Thoracic aorta (tissue), 1 donor: ENCODE data around the genes UBE2Q2 and SKIC8.

- RAMPAGE, long total RNA: no peak
Measured at GRCh38 chr15:75843372-75844355, at the start of gene UBE2Q2. TSS of gene UBE2Q2 (plus strand) at chr15:75843447.

DNA sequence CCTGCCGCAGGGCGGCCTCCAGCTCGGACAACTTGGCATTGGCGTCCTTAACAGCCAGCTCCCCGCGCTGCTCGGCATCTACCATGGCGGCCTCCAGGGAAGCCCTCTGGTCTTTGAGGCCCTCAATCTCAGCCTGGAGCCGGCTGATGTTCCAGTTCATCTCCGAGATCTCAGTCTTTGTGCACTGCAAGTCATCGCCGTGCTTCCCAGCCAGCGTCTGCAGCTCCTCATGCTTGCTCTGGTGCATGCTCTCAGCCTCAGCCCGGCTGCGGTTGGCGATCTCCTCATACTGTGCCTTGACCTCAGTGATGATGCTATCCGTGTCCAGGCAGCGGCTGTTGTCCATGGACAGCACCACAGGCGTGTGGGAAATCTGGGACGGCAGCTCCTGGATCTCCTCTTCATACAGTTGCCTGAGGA, 15.6 kb upstream of the PSTPIP1 start:
- RAMPAGE, long total RNA: no peak

DNA sequence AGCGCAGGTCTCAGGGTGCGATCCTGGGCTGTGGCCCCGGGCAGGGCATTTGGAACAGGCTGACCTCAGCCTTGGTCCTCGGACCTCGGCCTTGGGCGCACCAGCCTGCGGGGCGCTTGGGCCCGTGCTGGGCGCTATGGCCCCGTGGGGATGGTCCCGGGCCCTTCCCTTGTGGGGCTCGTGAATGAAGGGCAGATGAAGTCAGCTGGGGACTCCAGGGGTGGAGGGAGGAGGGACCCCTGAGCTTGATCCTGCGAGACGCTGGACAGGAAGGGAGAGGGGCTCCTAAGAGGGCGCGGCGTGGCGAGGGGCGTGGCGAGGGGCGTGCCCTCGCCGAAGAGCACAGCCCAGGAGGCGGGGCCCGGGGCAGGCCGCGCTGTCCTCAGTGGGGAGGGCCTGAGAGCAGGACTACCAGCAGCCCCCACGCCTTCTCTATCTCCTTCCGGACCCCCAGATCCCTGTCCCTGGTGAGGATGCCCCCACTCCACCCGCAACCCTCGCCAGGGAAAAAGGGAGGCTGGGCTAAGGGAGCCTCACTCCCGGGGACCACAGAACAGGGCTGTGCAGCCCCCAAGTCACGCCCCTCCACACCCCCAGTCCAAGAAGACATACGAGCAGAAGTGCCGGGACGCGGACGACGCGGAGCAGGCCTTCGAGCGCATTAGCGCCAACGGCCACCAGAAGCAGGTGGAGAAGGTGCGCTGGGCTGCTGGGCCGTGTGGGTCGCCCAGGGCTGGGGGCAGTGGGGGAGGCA, 33.2 kb downstream of the PSTPIP1 start:
- RAMPAGE, long total RNA: no peak

DNA sequence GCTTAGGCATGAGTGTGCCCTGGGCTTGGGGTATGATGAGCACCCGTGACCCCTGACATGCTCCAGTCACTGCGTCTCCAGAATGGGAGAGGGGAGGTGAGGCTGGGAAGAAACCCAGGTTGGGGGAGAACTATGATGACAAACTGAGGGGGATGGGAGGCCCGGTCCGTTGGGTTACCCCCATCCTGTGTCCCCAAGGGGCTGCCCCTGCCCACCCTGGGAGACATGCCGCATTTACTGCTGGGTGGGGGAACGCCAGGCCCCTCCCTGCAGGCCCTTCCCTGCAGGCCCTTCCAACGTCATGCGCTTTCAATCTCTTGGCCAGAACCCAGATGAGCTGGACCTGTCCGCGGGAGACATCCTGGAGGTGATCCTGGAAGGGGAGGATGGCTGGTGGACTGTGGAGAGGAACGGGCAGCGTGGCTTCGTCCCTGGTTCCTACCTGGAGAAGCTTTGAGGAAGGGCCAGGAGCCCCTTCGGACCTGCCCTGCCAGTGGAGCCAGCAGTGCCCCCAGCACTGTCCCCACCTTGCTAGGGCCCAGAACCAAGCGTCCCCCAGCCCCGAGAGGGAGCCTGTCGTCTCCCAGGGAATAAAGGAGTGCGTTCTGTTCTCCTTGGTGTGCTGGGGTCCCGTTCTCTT, 34.1 kb downstream of the TSPAN3 start:
- RAMPAGE, long total RNA: no peak

- RAMPAGE, long total RNA: start-site peak on the minus strand at chr15:77178882-77178969, 28 reads
Measured at GRCh38 chr15:77178817-77179386, 108.0 kb upstream of the TSPAN3 start.

GRCh38 chr15:77285086-77285910, 134.6 kb downstream of the PEAK1 start:
- RAMPAGE, long total RNA: no peak

DNA sequence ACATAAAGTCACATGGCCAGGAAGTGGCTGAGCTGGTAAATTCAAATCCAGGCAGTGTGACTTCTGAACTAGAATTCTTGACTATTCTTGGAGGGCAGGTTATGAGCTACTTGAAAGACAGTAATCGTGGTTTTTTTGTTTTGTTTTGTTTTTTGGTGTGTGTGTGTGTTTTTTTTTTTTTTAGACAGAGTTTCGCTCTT, 10.1 kb downstream of the PEAK1 start:
- RAMPAGE, long total RNA: no peak

- RAMPAGE, long total RNA: no peak
Measured at GRCh38 chr15:77481573-77482234, 61.0 kb downstream of the HMG20A start.

DNA sequence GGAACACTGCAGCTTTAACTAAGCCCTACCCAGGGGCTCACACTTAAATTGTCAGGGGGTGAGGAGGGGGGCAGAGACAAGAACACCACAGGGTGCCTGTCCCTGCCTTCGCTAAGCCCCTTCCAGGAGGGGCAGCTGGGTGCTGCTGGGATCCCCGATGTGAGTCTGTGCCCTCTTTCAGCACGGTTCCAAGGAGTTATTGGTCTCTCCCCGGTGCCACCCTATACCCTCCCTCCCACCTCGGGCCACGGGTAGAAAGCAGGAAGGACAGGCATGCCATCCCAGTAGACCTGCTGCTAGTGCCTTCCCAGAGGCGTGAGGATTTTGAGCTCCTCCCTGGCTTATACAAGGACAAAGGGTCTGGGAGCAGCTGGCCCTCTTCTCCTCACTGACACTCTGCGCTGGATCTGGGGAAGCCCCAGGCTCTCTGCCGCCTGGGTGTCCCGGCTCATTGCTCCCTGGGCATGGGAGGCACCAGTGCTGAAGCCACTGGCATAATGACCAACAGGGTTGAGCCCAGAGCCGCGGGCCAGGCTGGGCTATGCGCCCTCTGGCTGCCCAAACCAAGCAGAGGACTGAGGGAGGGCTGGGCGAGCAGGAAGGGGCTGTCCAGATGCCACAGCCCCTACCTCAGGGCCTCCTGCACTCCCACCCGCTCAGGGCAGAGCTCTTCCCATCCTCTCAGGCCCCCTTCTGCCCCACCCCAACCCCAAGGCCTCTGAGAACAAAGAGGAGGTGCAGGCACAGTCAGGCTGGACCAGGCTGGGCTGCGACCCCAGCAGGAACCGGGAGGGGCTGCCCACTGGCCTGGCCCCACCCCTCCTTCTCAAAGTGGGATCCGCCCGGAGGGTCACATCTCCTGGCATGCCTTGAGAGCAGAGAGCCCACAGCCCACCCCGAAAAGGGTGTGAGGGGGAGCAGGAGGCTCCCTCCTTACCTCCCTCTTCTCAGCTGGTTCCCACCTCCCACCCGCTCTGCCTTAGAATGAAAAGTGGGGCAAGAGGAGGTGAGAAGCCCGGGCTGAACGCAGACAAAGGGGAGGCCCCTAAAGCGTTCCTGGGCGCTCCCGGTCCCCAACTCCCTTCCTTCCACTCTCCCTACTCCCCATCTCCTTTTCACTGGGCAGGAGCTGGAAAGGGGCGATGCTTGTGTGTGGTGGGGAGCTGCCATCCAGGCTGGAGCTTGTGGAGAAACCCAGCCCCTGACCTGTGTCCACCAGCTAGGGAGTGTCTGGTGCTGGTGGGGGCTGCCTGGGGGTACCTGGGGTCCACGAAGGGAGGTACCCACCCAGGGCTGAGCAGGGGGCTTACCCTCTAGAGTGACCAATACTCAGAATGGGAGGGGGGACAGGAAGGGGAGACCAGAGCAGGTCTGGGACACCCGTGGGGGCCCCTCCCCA, 1.5 kb downstream of the LINGO1 start:
- RAMPAGE, long total RNA: no peak

GRCh38 chr15:77818805-77819686, 186.3 kb upstream of the LINGO1 start:
- RAMPAGE, long total RNA: no peak

DNA sequence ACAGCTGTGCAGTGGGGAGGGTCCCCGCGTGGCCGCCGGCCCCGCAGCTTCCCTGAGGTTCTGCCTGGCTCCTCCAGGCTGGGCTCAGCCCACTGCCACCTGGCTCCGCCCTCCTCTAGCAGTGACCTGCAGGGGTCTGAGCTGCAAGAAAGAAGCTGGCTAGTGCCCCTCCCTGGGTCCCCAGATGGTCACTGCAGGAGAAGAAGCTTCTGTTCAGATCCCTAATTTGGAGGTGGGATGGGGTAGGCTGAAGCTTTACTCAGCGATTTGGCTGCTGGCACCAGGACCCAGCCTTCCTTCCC, 90.3 kb downstream of the TBC1D2B start:
- RAMPAGE, long total RNA: no peak

- RAMPAGE, long total RNA: start-site peak on the minus strand at chr15:78002716-78003455, 17 reads
Measured at GRCh38 chr15:78002803-78003822, 74.4 kb downstream of the TBC1D2B start.

DNA sequence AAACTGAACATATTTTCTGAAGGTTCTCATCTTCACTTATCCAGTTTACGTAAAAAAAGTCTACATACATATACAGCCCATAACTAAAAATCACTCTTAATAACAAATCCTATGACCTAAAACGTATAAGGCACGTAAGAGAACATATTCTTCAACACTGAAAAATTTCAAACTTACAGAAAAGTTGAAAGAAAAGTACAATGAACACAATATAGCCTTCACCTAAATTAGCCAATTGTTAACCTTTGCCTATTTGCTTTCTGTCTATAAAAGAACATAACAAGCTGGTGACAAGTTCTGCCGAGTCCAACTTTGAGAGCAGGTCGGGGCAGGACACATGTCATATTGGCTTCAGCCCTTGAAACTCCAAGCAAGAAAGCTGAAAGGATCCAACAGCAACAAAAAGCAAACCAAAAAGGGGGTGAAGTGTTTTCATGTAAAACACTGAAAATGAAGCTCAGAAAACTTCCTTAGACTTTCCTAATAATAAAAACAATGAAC, 59.1 kb downstream of the TBC1D2B start:
- RAMPAGE, long total RNA: no peak

GRCh38 chr15:78034177-78035398, 42.9 kb downstream of the TBC1D2B start:
- RAMPAGE, long total RNA: no peak

GRCh38 chr15:78054950-78055305, 22.6 kb downstream of the TBC1D2B start:
- RAMPAGE, long total RNA: no peak

- RAMPAGE, long total RNA: no peak
Measured at GRCh38 chr15:78210992-78211820, 23.2 kb downstream of the ACSBG1 start.

- RAMPAGE, long total RNA: no peak
Measured at GRCh38 chr15:78245520-78245827, 11.1 kb upstream of the ACSBG1 start.

GRCh38 chr15:78266026-78266609, 1.8 kb downstream of the DNAJA4 start:
- RAMPAGE, long total RNA: start-site peak on the plus strand at chr15:78266217-78266487, 10 reads

DNA sequence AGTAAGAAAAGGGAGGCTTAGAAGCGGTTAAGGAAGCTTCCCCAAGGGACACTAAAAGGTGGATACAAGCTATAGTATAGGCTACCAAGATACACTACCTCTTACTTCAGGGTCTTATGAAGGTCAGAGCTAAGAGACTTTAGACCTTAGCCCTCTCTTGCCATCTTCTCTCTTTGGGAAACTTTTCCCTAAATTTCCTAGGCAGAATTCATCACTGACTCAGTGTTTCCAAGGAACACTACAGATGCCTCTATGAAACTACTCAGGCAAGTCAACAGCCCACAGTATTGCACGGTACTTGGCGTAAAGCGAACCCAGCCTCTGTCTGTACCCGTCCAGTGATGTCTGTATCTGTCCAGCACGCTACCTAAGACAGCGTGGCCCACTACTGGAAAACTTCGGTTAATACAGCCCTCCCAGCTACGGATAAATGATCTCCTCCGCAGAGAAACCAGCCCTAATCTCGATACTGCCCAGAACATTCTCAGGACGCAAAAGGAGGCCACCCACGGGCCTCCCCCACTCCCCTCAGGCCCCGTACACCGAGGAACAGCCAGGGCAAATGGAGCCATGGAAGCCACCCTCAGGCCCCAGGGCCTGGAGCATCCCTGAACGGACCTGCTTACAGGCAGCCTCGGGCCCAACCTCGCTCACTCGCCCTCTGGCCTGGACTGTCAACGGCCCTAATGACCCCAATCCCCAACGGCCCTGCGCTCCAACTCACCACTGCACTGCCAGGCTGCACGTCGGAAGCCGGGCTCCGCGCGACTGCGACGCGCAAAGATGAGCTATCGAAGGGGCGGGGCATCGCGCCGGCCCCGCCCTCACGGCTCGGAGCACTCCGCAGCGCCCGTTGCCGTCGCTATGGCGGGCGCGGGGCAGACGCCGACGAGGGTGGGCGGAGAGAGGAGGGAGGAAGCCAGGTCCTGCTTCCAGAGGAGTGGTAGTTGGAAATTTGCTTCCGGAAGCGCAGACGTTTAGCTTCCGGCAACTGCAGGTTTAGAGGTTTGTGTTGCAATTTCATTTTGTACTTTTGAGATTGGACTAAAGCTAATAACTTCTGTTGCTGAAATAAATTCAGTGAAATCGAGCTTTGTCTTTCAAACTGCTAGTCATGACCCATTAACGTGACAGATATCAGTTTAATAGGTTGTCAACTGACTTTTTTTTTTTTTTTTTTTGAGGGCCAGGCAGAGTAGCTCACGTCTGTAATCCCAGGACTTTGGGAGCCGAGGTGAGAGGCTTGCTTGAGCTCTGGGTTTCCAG, at the start of gene SKIC8:
Gene SKIC8 (minus strand): TSS at position 772 of the 1,266 bp plus-strand sequence.
- RAMPAGE, long total RNA: start-site peak on the minus strand centred at position 754 of the sequence, 18 bp wide, 65 reads

GRCh38 chr15:78340795-78341785, 937 bp downstream of the CRABP1 start:
- RAMPAGE, long total RNA: no peak